HEK293 (cell line): ENCODE results near the genes INSIG2 and EN1.

DNA sequence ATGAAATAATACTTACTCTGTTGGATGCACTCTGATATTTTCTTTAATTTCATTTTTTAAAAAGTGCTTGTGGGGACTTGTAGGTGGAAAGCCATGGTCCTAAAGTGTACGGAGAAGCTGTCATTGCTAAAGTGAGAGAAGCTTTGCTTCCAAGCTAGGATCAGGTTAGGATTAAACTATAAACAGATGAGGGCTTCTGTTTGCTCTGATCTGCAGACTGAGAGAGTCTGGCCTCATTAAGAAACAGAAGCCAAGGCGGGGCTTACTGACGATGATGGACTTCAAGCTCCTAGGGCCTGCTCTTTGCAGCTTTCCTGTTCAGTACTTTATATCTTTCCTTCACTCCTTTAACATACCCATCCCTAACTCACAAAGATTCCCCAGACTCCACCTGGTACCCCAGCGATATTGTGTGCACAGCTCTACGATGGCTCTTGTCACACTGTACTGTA is 14.2 kb upstream of the SLC20A1 start:
- PRO-cap, result no peak
- RRBS, 2 experiments, result no CpG with 5 or more reads among the region's 5 CpGs

- PRO-cap, result no peak
- RRBS, 2 experiments, result no CpG with 5 or more reads among the region's 10 CpGs
Observed at GRCh38 chr2:112700975-112701559, 19.8 kb upstream of the NT5DC4 start.

GRCh38 chr2:112936722-112936996 is 25.7 kb downstream of the IL37 start:
- PRO-cap, result no peak

DNA sequence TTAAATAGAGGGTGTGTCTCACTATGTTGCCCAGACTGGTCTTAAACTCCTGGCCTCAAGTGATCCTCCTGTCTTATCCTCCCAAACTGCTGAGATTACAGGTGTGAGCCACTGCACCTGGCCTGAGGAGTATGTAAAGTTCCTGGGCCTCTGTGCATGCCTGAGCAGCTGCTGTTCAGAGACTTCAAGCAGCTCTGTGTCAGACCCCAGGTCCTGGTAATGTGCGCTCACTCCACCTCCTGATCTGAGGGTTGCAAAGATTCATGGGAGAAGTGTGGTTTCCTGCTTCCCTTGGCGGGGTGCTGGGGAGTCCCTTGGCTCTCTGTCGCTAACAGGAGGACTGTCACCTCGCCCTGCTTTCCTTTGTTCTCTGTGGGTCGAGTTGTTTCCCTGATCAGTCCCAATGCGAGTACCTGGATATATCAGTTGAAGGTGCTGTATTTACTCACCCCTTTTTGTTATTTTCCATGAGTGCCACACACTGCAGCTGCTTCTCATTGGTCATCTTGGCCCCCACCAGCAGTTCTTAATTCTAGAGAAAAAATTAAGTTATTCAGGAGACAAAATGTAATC is 8.6 kb upstream of the IL36A start:
- PRO-cap, result no peak
- RRBS, 2 experiments, result no CpG with 5 or more reads among the region's 6 CpGs

DNA sequence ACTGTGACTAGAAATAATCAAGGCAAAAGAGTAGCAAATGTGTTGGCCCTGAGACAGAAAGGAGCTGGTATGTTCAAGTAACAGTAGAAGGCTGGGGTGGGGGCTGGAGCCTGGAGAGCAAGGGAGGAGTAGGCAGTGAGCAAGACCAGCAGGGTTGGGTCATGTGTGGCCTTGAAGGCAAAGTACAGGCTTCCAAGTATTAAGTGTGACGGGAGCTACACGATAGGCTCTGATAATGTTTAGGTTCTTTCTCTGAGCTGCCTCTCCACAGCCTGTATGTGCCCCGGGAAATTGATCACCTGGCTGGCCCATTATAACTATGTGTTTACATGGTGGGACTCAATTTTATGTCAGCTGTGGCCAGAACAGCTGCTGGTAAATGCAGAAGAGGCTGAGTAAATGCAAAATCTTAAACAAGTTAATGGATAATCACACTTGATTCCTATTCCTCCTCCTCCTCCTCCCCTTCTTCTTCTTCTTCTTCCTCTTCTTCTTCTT is 9.2 kb downstream of the IL1F10 start:
- PRO-cap, result no peak
- RRBS, 2 experiments, result no CpG with 5 or more reads among the region's 3 CpGs

DNA sequence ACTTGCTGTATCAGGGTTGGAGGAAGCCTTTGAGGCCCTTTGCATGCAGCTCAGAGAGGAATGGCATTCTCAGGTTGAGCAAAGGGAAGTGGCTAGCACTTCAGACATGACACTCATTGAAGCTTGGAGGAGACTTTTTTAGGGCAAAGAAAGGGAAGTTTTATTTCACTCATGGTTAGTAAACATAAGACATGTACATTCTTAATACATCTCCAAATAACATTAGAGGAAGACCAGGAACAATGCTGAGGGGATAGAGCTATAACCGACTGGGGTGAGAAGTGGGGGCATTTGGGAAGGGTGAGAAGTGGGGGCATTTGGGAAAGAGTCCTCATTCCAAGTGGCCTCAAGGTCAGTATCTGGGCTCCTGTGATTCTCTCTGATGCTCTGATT is 22.3 kb downstream of the IL1F10 start:
- PRO-cap, result no peak
- RRBS, 2 experiments, result no CpG with 5 or more reads among the region's 1 CpG

DNA sequence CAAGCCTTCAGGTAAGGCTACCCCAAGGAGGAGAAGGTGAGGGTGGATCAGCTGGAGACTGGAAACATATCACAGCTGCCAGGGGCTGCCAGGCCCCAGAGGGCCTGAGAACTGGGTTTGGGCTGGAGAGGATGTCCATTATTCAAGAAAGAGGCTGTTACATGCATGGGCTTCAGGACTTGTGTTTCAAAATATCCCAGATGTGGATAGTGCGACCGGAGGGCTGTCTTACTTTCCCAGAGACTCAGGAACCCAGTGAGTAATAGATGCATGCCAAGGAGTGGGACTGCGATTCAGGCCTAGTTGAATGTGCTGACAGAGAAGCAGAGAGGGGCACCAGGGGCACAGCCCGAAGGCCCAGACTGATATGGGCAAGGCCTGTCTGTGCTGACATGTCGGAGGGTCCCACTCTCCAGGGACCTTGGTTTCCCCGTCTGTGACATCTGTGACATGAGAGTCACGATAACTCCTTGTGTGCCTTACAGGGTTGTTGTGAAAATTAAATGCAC is 386 bp downstream of the IL1RN start:
- PRO-cap, result no peak
- RRBS, 2 experiments, result no CpG with 5 or more reads among the region's 7 CpGs

GRCh38 chr2:113235148-113236120 is 43.3 kb downstream of the PAX8 start:
- PRO-cap, result no peak
- RRBS, 2 experiments, result 96% methylated on average over 27 to 29 of the region's 72 CpGs

DNA sequence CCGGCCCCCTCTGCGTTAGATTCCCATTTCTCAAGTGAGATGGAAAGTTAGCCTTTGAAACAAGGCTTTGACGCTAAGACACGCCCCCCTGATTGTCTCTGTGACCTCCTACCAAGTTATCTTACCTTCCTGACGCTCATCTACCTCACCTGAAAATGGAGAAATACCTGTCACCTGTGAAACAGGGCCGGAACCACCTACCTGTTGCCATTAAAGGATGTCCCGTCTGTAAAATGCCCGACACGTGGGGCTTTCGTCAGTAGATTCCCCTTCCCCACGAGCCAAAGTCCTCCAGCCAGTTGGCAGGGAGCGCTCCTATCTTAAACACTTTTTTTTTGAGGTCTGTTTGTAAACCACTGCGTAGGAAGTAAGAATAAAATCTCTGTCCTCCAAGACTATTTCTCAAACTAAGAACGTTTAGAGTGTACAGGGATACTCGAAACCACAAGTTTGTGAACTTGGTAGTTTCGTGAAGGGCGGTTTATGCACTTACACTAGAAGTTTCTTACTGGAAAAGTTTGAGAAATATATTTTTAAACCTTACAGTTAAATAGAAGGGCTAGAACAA is 797 bp downstream of the ZNG1B start:
- PRO-cap, result unidirectional peak, plus-strand start at position 298 of the sequence
- RRBS, 2 experiments, result no CpG with 5 or more reads among the region's 17 CpGs

- PRO-cap, result bidirectional peak, plus-strand start at chr2:113503136, minus-strand start at chr2:113503085
- RRBS, 2 experiments, result no CpG with 5 or more reads among the region's 30 CpGs
Observed at GRCh38 chr2:113502941-113503287, 4.4 kb downstream of the FOXD4L1 start.

- PRO-cap, result unidirectional peak, plus-strand start at chr2:113626799
- RRBS, 2 experiments, result no CpG with 5 or more reads among the region's 15 CpGs
Observed at GRCh38 chr2:113626504-113626894, 567 bp upstream of the RABL2A start.

DNA sequence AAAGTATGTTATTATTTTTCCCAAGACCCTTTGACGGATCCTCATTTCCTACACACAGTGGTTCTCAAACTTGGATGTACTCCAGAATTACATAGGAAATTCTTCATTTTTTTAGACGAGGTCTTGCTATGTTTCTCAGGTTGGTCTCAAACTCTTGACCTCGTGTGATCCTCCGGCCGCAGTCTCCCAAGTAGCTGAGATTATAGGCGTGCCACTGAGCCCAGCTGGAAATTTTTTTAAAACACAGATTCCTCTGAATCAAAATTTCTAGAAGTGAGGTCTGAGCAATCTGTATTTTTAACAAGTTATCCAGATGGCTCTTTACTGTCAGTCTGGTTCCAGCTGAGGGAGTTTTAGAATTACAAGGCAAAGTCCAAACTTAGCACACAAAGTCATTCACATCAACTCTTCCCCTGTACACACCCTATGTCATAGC is 12.4 kb upstream of the ACTR3 start:
- PRO-cap, result no peak
- RRBS, 2 experiments, result no CpG with 5 or more reads among the region's 6 CpGs

GRCh38 chr2:117849833-117850411 is 35.4 kb downstream of the DDX18 start:
- PRO-cap, result no peak
- RRBS, 2 experiments, result no CpG with 5 or more reads among the region's 9 CpGs

- PRO-cap, result no peak
- RRBS, 2 experiments, result no CpG with 5 or more reads among the region's 9 CpGs
Observed at GRCh38 chr2:117918280-117919169, 95.3 kb downstream of the CCDC93 start.

GRCh38 chr2:117946565-117946972 is 67.3 kb downstream of the CCDC93 start:
- PRO-cap, result no peak
- RRBS, 2 experiments, result no CpG with 5 or more reads among the region's 6 CpGs

DNA sequence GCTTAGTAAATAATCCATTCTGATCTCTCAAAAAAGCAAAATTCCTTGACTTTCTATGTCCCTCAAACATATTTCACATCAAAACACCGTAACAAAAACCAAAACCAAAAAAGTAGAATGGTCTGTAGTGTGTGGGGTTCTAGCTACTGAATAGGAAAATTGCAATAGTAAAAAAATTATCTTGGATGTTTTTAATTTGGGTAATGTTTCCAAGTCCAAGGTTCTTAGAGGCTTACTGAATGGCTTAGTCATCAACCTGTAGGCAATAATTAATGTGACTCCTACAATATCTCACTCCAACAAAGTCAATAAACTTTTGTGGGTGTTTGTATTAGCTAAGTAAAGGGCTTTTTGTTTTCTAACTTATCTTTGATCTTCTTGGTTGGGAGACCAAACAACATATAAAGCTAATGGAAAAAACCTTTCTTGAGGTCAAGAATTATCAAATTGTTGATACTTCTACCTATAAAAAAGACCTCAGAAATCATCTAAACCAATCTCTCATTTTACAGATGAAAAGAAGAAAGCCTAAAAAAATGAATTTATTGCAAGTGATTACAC is 2.6 kb upstream of the INSIG2 start:
- PRO-cap, result no peak
- RRBS, 2 experiments, result no CpG with 5 or more reads among the region's 1 CpG

GRCh38 chr2:118087962-118089082 is at the start of gene INSIG2:
INSIG2 (plus strand) TSS chr2:118088471.
- PRO-cap, result bidirectional peak, plus-strand start at chr2:118088474, minus-strand start at chr2:118088173
- RRBS, 2 experiments, result 0 to 10% methylated on average over 3 of the region's 67 CpGs

GRCh38 chr2:118319084-118319718 is 230.9 kb downstream of the INSIG2 start:
- PRO-cap, result no peak
- RRBS, 2 experiments, result no CpG with 5 or more reads among the region's 6 CpGs

- PRO-cap, result bidirectional peak, plus-strand start at chr2:118846639, minus-strand start at chr2:118846486; bidirectional peak, plus-strand start at chr2:118846788, minus-strand start at chr2:118846849; bidirectional peak, plus-strand start at chr2:118846947, minus-strand start at chr2:118846893; bidirectional peak, plus-strand start at chr2:118847242, minus-strand start at chr2:118847074
- RRBS, 2 experiments, result 2 to 8% methylated on average over 58 of the region's 125 CpGs
Observed at GRCh38 chr2:118846367-118847491, 719 bp downstream of the EN1 start.

GRCh38 chr2:118847492-118848117 is at the start of gene EN1:
EN1 (minus strand) TSS chr2:118847648.
- PRO-cap, result bidirectional peak, plus-strand start at chr2:118847975, minus-strand start at chr2:118847646
- RRBS, 2 experiments, result 1 to 15% methylated on average over 18 of the region's 45 CpGs